Calu3 (cell line): ENCODE measurements around the genes MBD3L5 and INSR.

GRCh38 chr19:6372308-6372636 lies 322 bp upstream of the ALKBH7 start:
- PRO-cap, result bidirectional peak, plus-strand start at chr19:6372821, minus-strand start at chr19:6372509

- PRO-cap, result no peak
Measured at GRCh38 chr19:6373404-6373774, 795 bp downstream of the ALKBH7 start.

- PRO-cap, result no peak
Measured at GRCh38 chr19:6392833-6393039, 228 bp downstream of the GTF2F1 start.

- PRO-cap, result no peak
Measured at GRCh38 chr19:6441754-6442396, 8.3 kb upstream of the SLC25A41 start.

DNA sequence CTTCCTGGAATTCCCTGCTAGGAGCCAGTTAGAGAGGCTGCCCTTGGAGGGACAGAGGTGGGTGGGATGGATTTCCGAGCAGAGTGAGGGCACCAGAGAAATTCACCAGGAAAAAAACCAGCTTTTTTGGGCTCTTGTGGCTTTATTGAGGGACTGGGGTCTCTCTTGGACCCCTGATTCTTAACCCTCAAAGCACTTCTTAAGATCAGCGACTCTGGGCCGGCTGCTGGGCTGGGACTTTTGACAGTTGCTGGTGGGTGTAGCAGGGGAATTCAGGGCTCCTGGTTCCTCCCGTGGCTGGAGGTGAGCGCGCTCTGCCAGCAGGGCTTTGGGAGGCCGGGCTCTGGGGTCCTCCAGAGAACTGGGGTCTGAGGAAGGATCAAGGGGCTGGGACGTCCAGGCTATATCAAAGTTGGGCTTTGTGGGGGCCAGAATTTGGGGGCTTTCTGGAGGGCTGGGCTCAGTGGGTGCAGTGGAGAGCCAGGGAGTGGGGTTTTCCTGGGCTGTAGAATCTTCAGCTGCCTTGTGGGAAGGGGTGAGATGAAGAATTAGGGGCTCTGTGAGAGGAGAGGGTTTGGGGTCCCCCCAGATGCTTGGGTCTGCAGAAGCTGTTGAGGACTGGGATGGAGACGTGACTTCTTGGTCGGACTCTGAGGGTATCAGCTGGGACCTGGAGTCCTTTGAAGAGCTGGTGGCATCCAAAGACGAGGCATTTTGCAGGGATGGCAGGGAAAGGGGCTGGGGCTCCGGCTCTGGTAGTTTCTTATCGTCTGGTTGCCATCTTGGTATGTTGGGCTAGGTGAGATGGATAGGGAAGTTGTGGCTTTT lies 3.5 kb downstream of the CRB3 start:
- PRO-cap, result no peak

- PRO-cap, result no peak
Measured at GRCh38 chr19:6517810-6518532, 12.9 kb upstream of the TNFSF9 start.

GRCh38 chr19:6674687-6675412 lies 4.9 kb upstream of the TNFSF14 start:
- PRO-cap, result no peak

GRCh38 chr19:6705121-6705488 lies 15.3 kb downstream of the C3 start:
- PRO-cap, result no peak

- PRO-cap, result no peak
Measured at GRCh38 chr19:6744909-6745375, 5.5 kb downstream of the TRIP10 start.

GRCh38 chr19:6773100-6774168 lies 926 bp downstream of the VAV1 start:
- PRO-cap, result no peak

DNA sequence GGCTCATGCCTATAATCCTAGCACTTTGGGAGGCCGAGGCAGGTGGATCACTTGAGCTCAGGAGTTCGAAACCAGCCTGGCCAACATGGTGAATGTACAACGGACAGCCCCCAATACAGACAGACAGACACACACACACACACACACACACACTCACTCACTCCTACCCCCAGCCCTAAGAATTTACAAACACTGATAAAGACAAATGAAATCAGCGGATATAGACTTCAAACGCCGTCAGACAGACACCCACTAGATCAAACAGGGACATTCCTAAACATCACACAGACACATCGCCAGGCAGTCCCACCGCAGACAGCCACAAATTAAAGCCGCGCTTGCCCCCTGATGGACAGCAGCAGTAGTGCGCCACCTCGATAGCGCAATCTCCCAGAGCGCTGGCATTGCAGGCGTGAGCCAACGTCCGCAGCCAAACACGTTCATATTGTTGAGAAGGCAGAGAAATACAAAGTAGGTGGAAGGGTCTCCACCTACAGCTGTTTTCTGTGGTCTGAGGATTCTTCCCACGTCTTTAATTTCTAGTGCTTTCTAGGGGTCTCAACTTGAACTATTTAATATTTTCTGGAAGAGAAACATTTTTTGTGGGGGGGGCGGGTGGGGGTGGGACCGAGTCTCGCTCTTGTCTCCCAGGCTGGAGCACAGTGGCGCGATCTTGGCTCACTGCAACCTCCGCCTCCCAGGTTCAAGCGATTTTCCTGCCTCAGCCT lies 24.6 kb upstream of the ADGRE1 start:
- PRO-cap, result no peak

GRCh38 chr19:7006147-7006915 lies 14.9 kb downstream of the MBD3L2B start:
- PRO-cap, result no peak

DNA sequence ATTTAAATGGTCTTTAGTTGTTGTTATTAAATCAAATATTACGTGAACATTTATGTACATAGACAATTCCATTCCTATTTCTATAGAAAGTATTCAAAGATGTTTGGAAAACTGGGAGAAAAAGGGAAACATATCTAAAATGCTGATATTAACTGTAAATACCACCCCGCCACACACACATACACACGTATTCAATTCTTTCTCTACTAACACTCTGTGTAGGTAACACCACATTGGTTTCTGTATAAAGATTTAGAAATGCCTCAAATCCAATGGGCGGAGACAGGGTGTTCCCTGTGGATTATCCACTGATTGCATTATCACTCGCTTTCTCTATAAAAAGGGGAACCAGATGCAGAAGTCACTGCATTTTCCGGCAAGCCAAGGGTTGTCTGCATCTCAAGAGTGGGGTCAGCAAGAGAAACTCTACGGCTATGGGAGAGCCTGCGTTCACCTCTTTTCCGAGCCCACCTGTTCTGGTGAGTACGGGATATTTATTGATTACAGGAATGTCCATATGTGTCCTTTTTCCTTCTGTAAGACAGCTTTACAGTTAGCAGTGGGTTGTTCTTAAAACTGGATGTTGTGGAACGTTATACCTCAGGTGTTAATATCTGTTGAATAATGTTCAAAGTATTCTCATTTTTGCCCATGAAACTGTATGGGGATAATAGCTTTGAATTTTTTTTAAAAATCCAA lies at the start of gene MBD3L5:
MBD3L5 (plus strand) TSS at position 401 of the 699 bp plus-strand sequence.
- PRO-cap, result no peak

- PRO-cap, result no peak
Measured at GRCh38 chr19:7138426-7138943, 69.0 kb downstream of the ZNF557 start.

GRCh38 chr19:7142762-7143411 lies 73.4 kb downstream of the ZNF557 start:
- PRO-cap, result no peak

- PRO-cap, result no peak
Measured at GRCh38 chr19:7214071-7214818, 80.0 kb downstream of the INSR start.

GRCh38 chr19:7255497-7256011 lies 38.7 kb downstream of the INSR start:
- PRO-cap, result no peak

- PRO-cap, result no peak
Measured at GRCh38 chr19:7258894-7259725, 35.1 kb downstream of the INSR start.

- PRO-cap, result no peak
Measured at GRCh38 chr19:7291135-7291666, 3.0 kb downstream of the INSR start.

- PRO-cap, result bidirectional peak, plus-strand start at chr19:7294526, minus-strand start at chr19:7294414
Measured at GRCh38 chr19:7293712-7294706, at the start of gene INSR. Gene INSR (minus strand): TSS chr19:7294414.